NT2/D1 (cell line): ENCODE measurements around the gene WWTR1.

DNA sequence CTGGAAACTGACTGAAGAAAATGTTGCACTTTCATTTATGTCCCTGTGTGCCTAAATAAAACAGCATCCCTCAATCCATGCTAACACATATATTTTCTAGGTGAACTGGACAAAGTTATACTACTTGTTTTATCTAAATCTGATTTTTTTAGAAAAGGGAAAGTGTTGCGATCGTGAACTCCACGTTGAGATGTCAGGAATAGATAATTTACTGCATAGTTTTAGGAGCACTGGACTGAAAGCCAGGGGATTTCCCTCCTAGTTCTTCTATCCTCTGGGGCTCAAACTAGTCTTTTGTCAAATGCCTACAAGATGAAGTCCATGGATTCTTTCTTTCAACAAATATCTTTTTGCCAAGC is 679 bp upstream of the HPS3 start:
- RRBS, 2 experiments: no CpG with 5 or more reads among the region's 3 CpGs

DNA sequence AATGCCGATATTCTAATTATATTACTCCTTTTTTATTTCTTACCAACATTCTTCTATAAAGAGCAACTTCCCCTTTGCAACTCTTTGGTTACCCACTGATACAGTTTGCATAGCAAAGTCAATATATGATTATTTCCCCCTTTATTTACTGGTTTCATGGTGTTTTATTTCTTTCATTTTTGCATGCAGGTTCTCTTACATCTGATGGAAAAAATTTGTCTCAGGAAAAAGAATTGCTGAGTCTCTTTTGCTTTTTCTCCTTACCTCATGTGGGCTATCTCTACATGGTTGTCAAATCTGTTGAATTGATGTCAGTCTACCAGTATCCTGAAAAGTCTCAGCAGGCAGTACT is 15.7 kb downstream of the HPS3 start:
- RRBS, 2 experiments: no CpG with 5 or more reads among the region's 1 CpG

- RRBS, 2 experiments: no CpG with 5 or more reads among the region's 3 CpGs
Measured at GRCh38 chr3:149473758-149474146, 745 bp upstream of the TM4SF4 start.

- RRBS, 2 experiments: 2 to 11% methylated on average over 2 of the region's 47 CpGs
Measured at GRCh38 chr3:149657651-149658236, at the start of gene WWTR1. WWTR1 (minus strand) TSS chr3:149658025.

- RRBS, 2 experiments: no CpG with 5 or more reads among the region's 13 CpGs
Measured at GRCh38 chr3:149659178-149659588, 1.4 kb upstream of the WWTR1 start.

GRCh38 chr3:149860156-149861220 is 47.5 kb downstream of the RNF13 start:
- RRBS, 2 experiments: no CpG with 5 or more reads among the region's 5 CpGs

GRCh38 chr3:150062309-150063017 is 91.8 kb upstream of the PFN2 start:
- RRBS, 2 experiments: no CpG with 5 or more reads among the region's 8 CpGs

DNA sequence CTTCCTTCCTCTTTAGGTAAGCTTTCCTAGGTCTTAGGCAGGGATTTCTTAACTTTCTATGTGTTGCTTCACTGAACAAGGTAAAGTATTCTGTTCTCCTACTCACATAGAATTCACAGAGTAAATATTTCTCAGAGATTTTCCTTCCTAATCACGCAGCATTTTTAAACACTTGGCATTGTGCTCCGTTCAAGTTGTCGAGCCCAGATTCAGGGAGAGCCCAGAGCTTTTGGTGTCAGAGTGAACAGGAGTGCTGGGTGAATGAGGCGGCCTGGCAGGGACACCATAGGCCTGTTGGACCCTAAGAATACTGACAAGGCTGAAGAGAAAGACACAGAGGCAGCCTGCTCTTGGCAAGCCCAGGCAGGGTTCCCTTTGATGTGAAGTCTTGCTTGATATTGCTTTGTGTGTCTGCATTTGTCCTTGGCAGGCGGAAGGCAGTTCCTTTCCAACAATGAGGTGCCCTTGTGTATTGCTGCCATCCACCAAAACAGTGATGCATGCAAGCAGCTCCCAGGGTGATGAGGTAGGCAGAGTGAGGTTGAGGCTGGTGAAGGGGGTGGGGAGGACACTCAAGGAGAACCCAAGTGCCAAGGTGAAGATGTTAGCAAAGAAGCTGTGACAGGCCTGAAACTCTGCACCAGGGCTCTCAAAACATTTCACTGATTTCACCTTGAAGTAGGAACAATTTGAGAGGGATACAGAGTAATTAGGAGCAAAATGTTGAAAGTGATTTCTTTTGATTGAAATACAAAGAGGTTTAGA is 152.7 kb upstream of the TSC22D2 start:
- RRBS, 2 experiments: no CpG with 5 or more reads among the region's 5 CpGs

DNA sequence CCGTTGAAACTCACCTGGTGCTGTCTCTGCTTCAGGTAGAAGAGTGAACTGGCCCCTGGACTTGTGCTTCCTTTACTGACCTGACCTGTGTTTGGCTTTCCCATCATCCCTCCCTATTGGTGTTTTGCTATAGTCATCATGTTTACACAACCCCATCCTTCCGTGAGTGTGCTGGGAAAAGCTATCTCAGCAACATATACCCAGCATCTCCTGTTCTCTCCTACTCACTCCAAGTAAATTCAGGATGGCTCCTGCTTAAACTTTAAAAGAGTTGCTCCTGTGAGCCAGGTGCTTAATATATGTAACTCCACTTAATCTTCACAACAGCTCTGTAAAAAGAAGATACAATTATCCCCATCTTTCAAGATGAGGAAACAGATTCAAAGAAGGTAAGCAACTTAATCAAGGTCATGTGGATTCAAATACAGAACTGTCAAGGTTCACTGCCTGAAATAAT is 77.1 kb upstream of the TSC22D2 start:
- RRBS, 2 experiments: no CpG with 5 or more reads among the region's 2 CpGs

DNA sequence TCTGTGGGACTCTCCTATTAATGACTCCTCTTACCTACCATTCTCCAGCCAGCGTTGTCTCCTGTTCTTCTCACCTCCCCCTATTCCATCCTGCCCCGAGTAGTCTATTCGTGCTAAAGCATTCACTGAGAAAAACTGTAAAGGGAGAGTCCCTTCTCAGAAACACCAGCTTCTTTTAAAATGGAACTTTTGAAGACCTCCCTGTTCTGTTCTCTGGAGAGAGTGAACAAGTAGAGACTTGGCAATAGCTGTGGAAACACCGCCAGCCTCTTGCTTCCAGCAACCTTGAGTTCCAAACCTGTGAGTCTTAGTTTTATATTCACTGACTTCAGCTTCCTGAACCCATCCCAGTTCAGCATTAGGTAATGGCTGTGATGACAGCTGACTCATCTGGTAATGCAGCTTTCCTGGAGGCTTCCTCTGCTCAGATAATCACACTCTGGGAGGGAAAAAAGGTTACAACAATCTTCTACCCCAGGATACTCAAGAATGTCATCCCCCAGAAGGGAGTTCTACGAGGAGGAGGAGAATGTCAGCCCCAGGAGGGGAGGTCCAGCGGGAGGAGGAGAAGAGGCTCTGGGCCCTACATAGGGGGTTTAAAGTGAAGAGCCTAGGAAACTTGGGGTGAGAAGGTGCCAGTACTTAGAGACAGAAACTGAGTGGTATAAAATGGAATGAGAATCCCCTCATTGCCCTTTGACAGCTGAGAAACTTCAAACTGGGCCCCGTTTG is 61.5 kb downstream of the TSC22D2 start:
- RRBS, 2 experiments: no CpG with 5 or more reads among the region's 7 CpGs

- RRBS, 2 experiments: 71 to 91% methylated on average over 5 of the region's 24 CpGs
Measured at GRCh38 chr3:150520409-150520819, 25.9 kb downstream of the SERP1 start.

DNA sequence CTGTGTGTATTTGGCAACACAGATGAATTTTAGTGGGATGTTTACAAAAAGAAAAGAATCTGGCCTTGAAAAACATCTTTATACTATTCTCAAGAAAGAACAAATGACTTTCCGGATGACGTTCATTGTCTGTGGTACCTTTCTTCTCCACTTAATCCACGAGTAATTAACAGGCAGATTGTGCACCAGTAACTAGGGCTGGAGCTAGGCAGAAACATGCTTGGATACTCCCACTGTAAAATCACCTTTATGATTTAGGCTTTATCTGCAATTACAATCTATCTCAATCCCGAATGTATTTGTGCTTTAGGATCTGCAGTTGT is 8.1 kb downstream of the SERP1 start:
- RRBS, 2 experiments: no CpG with 5 or more reads among the region's 4 CpGs

- RRBS, 2 experiments: no CpG with 5 or more reads among the region's 6 CpGs
Measured at GRCh38 chr3:150542870-150543901, 3.1 kb downstream of the SERP1 start.

DNA sequence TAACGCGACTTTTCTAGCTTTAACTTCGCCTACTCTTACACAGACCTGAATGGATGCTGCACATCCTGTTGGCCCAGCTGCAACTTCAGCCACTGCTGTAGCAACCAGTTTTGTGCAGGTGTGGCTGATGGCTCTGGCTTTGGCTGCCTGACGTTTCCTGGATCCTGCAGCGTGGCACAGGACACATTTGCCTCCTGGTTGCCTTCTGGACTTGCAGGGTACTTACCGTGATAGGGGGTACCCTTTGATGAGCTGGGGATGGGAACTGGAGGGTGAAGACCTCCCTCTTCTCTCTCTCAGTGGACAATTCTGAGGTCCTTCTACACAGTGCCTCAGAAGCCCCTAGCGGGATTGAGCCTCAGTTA is 20.3 kb upstream of the ERICH6 start:
- RRBS, 2 experiments: no CpG with 5 or more reads among the region's 7 CpGs

DNA sequence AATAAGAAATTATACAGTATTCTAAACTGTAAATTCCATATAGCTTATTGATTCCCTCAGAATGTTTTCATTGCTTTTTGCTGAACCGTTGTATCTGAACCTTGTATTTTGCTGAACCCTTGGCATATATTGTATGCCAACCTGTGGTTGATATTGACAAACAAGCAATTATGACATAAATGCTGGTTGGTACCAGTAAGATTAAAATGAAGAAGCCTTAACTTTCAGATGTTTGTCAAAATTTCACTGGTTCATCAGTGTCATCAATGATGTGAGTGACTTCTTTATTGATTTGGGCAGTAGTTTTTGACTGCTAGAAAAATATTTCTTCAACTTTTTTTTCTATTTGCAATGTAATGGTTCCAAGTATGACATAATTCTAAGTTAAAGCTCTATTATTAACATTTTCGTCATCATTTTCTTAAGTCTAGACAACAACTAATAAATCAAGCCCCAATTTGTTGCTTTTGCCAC is 25.5 kb upstream of the ERICH6 start:
- RRBS, 2 experiments: no CpG with 5 or more reads among the region's 2 CpGs

DNA sequence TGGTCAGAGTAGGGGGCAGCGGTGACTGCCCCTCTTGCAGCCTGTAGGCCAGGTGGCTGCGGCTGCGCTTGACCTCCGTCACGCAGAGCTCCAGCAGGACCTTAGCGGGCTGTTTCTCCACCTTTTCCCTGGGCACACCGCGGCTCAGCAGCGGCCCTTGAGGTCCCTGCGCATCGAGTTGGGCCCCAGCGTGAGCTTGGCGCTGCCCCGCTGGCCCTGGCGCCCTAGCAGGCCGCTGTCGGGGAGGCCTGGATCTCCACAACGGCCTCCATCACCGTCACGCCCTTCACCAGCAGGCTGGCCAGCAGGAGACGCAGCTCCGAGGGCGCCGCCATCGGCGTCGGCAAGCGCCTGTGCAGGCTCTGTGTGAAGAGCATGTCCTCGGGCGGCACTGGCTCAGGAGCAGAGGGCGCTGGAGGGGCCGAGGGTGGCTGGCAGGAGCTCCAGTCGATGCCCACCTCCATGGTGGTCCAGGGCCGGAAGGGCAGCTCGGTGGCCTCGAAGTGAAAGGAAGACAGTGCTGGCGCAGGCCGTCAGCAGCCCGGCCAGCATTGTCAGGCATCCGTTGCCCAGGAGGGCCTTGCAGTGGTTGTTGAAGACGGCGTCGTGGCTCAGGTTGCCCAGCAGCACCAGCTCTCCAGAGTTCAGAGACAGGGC is 16.2 kb upstream of the SIAH2 start:
- RRBS, 2 experiments: 91 to 94% methylated on average over 6 of the region's 43 CpGs

- RRBS, 2 experiments: 1 to 2% methylated on average over 9 of the region's 29 CpGs
Measured at GRCh38 chr3:151084999-151085394, 467 bp upstream of the MED12L start.

DNA sequence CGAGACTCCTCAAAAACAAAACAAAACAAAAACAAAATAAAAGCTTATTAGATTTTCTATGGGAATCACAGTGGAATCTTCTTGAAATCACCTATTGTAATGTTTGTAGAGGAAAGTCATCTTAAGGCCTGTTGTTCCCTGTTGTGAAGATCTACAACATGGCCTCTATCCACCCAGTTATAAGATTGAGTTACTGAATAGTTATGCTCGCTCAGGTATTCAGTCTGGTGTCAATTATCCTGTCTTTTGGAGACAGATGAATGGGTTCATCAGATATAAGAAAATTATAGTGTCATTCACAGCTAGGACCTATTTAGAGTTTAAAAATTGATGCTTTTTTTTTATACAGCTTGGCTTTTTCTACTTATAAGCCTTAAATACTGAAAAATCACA is 364 bp downstream of the GPR171 start:
- RRBS, 2 experiments: no CpG with 5 or more reads among the region's 2 CpGs

- RRBS, 2 experiments: no CpG with 5 or more reads among the region's 3 CpGs
Measured at GRCh38 chr3:151226244-151226560, 23.2 kb upstream of the GPR171 start.